Epithelial cell of esophagus (primary cell): Measurements from ENCODE around the gene HCFC2.

DNA sequence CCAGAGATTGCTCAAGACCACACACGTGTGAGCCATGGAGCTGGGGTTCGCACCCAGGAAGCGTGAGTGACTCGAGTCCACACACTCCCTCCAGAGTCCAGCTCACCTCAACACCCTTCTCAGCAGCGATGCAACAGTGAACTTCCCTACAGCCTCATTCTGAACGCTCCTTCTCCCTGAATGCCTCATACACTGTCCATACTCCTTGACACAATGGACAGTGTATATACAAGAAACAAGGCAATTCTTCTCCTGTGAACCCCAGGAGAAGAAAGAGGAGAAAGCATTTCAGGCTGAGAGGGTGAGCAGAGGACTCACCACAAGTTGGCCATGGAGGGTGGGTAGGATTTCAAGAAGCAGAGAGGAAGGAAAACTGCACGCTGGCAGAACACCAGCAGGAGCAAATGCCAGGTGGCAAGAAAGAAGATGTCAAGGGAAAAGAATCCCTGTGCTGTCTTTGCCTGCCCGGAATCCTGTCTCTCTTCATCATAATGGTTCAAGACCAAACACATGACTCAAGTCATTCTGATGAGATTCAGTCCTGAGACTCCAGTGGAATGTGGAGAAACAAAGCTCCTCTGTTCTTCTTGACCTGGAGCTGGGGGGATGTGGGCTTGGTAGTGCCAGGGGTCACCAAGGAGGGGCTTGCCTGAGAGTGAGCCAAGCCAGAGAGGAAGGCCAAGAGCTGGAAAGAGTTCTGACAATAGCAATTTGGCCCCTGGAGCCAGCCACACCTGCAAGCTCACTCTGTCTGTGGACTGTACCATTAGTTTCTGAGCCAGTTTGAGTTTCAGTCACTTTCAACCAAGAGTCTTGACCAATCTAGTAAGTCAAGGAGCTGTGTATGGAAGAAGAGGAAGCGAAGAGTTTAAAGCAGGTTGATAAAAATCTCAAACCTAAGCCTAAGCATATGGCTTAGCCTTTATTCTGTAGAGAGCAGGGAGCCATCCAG lies 38.8 kb downstream of the NT5DC3 start:
- RRBS = no CpG with 5 or more reads among the region's 9 CpGs

DNA sequence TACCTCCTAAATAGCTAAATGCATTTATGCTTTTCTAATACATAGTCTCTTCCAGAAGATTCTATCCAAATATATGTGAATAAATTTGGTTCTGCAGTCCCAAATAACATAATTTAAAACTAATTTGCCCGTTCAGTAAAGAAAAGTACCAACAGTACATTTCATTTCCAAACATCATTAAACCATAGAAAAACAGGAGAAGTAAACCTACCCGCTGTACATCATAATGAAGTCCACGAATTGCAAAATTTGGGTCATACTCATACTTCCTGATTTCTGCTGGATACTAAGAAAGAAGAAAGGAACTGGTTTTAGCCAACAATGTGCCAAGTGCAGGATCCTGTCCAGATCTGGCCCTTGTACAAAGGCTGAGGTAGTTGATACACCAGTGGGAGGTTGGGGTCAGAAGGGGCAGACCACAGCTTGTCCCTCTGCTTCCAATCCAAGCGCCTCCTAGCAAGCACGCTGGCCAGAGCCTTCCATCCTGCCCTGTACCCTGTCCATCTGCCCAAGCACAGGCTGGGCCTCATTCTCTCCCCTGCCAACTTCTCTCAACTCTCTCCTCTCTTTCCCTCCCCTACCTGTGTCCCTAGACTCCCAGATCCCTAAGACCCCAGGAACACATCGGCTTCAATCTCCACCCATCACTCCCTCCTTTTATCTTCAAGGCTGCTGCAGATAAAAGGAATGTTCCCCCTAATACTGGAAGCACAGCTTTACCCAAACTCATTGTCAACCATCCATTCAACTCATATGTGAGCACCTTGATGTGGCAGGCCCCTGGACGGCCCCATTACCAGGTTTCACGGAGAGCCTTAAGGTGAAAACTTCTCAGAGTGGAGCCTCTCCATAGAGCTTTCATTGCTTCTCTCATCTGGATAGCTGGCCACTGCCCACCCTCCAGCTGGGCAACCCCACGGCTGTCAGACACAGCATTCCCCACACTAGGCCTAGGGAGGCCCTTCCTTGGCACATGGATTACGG lies 34.1 kb downstream of the NT5DC3 start:
- RRBS = no CpG with 5 or more reads among the region's 10 CpGs

GRCh38 chr12:103925182-103925764 lies 4.9 kb upstream of the HSP90B1 start:
- RRBS = no CpG with 5 or more reads among the region's 4 CpGs

DNA sequence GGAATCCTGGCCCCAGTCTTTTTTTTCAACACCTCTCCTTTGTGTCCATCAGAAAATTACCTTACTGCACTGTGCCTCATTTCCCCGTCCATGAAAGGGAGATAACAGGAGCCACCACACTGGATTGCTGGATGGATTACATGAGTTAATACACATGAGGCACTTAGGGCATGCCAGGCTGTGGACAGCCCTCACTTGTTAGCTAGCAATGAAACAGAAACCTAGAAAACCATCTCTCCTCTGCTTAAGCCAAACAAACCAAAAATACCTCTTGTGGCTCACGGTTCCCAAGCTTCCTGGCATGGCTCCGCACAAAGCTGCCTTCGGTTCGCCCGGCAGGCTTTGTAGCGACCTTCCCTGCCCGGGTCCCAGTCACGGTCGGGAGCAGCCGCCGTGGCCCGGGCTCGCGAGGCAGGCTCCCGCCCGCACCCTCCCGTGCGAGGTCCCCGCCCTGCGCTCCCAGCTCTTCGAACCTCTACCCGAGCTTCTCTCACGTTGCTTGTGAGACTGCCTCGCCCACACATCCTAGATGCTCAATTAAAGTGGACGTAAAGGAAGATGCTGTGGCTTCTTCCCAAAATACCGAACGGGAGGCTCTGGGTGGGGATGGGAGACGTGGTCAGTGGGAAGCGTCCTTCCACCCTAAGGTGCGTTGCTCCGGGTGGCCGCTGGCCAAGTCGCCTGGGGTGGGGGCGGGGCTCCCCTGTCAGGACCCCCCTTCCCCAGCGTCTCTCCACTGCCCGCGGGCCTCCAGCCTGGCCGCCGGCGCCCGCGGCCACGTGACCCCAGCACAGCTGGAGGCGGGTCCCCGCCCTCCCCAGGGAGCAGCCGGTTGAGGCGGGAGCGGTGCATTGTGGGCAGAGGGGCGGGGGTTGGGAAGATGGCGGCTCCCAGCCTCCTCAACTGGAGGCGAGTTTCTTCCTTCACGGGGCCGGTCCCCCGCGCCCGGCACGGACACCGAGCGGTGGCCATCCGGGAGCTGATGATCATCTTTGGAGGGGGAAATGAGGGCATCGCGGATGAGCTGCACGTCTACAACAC lies at the start of gene HCFC2:
Gene HCFC2 (plus strand): TSS at position 851 of the 1,041 bp plus-strand sequence.
- RRBS = 2% methylated on average over 14 of the region's 64 CpGs

- RRBS = no CpG with 5 or more reads among the region's 8 CpGs
Observed at GRCh38 chr12:104219800-104220561, 4.4 kb downstream of the TXNRD1 start.

DNA sequence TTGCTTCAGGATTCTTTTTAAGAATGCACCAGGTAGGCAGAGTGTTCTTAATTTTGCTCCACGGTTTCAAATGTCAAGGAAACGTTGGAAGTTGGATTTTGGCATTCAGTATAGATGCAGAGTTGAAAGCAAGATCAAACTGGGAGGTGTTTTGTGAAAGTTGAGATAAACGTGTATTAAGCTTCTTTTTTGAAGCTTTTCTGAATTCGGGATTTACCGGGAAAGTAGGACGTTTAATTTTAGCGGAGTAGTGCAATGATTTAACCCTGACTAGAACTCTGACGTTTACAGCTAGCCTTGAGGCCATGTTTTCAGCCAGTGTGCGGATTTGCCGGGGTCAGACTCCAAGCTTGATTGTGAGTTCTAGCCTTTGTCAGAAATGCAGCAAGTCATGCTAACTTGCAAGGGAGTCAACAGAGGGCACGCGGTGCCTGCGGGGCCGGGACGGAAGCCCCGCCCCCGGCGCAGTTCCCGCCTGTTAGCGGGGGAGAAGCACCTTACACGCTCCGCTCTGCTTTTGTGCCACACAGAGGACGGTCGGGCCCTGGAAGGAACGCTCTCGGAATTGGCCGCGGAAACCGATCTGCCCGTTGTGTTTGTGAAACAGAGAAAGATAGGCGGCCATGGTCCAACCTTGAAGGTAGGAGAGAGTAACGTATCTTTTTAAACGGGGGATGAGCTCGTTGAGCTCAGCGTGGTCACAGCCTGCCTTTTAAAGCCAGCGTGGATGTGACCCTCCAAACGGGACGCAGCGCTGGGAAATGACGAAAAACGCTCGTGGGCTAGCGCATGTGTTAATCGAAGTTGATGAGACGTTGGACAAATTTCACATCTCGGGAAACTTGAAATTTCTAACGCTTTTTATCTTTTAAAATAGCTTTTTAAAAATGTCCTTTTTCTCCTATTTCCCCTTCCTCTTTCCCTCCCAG lies 14.9 kb upstream of the EID3 start:
- RRBS = no CpG with 5 or more reads among the region's 47 CpGs

GRCh38 chr12:104325001-104325510 lies 21.5 kb downstream of the EID3 start:
- RRBS = no CpG with 5 or more reads among the region's 4 CpGs

DNA sequence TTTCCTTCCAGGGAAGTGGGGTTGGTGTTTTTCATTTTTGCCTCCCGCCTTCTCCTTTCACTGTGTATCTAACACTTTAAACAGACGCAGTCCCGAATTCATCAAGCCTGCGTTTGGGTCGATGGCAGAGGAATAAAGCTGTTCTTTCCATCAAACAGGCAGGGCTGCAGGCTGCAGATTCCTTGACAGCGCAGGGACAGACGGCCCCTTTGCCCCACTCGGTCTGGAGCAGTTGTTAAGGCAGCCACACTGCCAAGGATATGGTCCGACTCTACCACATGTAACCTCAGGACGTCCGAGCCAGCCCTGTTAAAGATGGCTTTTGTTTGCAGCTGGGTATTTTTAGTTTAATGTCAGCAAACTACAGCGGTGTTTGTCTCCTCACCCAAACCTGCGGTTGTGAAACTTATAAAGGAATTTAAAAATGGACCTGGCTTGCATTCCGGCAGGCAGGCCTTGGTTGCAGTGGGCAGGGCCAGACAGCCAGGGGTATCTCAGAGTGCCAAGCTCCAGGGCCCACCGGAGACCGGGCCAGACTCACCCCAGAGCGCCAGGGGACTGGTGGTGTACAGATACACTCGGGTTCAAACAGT lies 2.1 kb downstream of the CHST11 start:
- RRBS = 9% methylated on average over 5 of the region's 18 CpGs

DNA sequence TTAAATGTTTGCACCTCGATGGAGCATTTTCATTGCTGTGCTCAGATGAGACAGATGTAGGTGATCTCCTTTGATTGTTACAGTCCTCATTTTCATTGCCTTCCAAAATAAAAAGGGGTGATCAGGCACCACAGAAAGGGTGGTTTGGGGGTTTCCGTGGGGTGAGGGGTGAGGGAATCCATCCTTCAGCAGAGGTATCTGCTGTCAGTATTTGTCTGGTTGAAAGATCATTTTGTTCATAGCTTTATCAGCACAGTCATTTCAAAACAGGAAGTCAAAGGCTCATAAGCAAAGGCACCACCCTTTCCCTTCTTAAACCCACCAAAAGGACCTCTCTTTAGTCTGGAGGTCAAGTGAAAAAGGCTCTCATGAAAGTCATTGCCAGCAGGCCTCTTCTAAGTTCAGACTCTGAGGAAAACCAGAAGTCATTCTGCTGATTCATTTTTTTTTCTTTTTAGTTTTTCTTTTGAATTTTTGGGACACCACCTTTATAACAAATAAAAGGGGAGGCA lies 6.1 kb downstream of the CHST11 start:
- RRBS = no CpG with 5 or more reads among the region's 2 CpGs

- RRBS = no CpG with 5 or more reads among the region's 3 CpGs
Observed at GRCh38 chr12:104486942-104487243, 30.1 kb downstream of the CHST11 start.

DNA sequence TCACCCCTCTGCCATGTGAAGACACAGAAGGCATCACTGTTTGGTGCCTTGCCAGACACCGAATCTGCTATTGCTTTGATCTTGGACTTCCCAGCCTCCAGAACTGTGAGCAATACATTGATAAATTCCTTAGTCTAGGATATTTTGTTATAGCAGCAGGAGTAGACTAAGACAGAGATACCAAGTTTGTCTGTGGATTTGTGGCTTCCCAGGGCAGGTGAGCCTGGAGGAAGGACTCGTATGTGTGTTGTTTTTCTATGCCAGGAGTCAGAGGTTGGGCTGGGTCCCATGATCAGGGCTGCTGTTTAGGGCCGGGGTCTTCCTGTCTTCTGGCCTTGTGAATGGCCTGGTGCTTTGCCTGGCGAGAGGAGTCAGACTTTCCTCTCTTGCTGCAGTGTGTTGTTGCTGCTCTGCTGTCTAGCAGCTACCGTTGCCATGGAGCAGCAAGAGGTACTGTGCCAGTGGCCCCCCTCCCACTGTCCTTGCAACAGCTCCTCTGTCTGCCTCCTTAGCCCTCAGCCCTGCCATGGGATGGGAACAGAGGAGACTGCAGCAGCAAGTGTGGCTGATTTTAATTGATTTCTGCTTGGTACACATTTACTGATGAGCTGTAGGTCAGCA lies 111.2 kb downstream of the CHST11 start:
- RRBS = no CpG with 5 or more reads among the region's 5 CpGs

DNA sequence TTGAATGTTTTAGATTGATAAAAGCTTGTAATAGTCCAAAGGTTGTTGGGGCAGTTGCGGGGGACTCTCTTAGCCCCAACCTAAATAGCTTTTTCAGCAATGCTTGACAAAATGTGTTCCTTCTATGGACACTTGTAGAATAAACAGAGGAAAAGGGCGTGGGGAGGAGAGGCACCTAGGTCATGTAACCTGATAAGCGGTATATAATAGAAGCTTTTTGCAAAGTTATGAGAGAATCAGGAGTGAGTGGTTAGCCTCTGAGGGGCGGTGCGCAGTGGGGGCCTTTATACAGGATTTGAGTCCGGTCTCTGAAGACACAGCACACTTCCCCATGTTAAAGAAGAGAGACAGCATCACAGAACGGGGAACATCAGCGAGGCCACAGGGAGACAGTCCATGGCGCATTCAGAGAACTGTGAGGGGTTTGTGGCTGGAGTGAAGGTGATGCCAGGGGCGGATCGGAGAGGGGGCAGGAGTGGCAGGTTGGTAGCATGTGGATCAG lies 150.6 kb downstream of the CHST11 start:
- RRBS = no CpG with 5 or more reads among the region's 11 CpGs

- RRBS = no CpG with 5 or more reads among the region's 5 CpGs
Observed at GRCh38 chr12:104677633-104678166, 221.0 kb downstream of the CHST11 start.

DNA sequence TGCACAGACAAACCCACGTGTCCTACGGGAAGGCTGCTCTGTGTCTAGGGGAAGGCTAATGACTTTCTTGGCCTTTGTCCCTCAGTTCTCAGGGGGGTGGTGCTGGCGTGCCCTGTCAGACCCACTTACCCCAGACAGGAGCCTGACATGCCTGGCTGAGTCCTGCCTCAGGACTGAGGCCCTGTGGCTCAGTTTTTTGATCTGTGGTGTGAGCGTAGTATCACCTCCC lies 235.3 kb downstream of the SLC41A2 start:
- RRBS = no CpG with 5 or more reads among the region's 4 CpGs

- RRBS = no CpG with 5 or more reads among the region's 3 CpGs
Observed at GRCh38 chr12:104944227-104944854, 13.7 kb downstream of the SLC41A2 start.

- RRBS = no CpG with 5 or more reads among the region's 14 CpGs
Observed at GRCh38 chr12:105092310-105092713, 8.1 kb upstream of the ALDH1L2 start.

DNA sequence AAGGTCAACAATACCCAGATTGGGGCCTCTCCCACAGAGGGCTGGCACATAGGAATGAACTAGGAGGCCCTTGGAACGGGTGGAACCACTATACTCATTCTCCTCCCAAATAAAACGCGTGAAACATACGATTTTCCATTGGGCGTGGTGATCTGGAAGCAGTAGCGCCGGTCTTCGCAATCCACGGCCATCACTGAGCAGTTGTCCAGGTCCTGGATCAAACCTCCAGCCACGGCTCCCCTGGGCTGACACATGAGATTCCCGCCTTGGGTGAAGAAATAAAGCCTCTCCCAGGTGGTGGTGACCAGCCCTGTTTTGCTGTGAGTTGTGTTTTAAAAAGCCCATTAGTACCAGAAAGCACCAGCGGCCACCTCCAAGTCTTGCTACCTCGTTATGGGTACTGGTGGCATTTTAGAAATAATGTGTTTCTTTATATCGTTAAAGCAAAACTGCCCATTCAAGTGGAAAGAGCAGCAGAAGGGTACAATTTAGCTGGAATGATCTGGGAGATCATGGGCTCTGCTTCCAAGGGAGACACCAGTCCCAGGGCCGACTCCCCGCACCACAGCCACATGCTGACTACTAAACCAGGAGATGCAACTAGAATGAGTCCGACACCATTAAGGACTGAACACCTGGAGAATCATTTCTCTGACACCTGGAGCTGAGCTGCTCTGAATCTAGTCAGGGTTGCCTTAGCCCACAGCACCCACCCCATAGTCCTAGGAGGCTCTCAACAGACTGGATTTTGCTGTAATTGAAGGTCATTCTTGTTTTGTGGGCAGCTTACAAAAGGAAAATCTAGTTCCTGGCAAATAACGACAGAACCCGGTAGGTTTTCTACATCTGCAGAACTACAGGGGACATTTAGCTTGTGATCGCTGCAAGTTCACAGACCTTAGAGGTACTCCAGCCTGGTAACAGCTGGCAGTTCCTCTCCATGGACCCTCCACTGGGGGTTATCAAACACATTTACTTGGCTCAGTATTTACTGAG lies 38.0 kb downstream of the APPL2 start:
- RRBS = no CpG with 5 or more reads among the region's 20 CpGs

- RRBS = no CpG with 5 or more reads among the region's 1 CpG
Observed at GRCh38 chr12:105485698-105485882, 155.1 kb downstream of the C12orf75 start.

GRCh38 chr12:105587204-105587434 lies 256.6 kb downstream of the C12orf75 start:
- RRBS = no CpG with 5 or more reads among the region's 1 CpG

GRCh38 chr12:106070099-106070552 lies 68.6 kb downstream of the NUAK1 start:
- RRBS = no CpG with 5 or more reads among the region's 1 CpG